Metanephros (tissue), 2 donors: ENCODE results near the genes BARHL1 and RALGDS.

DNA sequence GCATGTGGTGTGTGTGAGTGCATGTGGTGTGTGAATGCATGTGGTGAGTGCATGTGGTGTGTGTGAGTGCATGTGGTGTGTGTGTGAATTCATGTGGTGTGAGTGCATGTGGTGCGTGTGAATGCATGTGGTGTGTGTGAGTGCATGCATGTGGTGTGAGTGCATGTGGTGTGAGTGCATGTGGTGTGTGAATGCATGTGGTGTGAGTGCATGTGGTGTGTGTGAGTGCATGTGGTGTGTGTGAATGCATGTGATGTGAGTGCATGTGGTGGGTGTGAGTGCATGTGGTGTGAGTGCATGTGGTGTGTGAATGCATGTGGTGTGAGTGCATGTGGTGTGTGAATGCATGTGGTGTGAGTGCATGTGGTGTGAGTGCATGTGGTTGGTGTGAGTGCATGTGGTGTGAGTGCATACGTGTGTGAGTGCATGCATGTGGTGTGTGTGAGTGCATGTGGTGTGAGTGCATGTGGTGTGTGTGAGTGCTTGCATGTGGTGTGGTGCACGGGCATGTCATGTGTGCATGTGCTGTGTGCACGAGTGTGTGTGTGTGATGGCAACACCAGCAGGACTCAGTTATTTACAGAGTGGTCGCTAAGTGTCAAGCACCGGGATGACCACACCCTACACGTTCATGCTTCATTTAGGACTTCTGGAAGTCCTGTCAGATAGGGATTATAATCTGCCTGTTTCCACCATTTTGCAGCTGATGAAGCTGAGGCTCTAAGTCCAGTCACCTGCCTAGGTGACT is 23.6 kb upstream of the SETX start:
- RAMPAGE, long total RNA: no peak

GRCh38 chr9:132539047-132539527 is 43.3 kb upstream of the BARHL1 start:
- RAMPAGE, long total RNA: no peak

- RAMPAGE, long total RNA: no peak
These were observed at the start of gene BARHL1 for GRCh38 chr9:132582338-132582766. Gene BARHL1, plus strand, starts transcription at chr9:132582606.

- RAMPAGE, long total RNA: no peak
These were observed 9.1 kb downstream of the GTF3C4 start for GRCh38 chr9:132679289-132679742.

DNA sequence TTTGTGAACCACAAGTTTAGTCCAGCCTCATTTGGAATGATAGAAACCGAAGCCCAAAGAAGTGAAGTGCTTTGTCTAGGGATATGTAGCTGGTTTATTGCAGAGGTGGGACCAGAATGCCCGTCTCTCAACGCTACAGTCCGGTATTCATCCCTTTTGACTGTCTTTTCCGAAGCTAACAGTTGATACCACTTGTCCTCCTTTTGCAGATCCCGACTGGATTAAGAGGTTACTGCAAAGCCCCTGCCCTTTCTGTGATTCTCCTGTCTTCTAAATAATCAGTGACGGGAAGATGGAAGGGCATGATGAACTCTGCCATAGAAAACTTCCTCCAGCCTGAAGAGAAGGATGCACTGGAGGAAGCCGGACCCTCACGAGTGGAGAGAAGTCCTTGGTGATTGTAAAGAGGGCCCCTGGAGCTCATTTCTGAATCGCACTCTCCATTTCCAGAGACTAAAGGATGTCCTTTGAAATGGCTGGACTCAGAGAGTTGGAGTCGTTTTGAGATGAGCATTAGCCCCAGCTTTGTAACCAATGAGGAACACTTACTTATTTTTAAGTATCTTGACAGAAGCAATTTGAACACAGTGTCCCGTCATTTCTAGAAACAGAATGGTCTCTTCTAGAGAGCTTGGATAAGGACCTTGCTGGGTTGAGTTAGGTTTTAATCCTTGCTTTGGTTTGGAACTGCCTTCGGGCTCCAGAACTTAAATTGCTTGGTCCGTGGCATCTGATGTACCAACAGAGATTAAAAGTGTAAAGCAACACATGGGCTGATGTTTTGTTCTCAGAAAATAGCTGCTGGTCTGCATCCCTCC is 18.6 kb downstream of the GTF3C4 start:
- RAMPAGE, long total RNA: no peak

- RAMPAGE, long total RNA: no peak
These were observed 98.7 kb downstream of the GTF3C4 start for GRCh38 chr9:132768903-132769353.

DNA sequence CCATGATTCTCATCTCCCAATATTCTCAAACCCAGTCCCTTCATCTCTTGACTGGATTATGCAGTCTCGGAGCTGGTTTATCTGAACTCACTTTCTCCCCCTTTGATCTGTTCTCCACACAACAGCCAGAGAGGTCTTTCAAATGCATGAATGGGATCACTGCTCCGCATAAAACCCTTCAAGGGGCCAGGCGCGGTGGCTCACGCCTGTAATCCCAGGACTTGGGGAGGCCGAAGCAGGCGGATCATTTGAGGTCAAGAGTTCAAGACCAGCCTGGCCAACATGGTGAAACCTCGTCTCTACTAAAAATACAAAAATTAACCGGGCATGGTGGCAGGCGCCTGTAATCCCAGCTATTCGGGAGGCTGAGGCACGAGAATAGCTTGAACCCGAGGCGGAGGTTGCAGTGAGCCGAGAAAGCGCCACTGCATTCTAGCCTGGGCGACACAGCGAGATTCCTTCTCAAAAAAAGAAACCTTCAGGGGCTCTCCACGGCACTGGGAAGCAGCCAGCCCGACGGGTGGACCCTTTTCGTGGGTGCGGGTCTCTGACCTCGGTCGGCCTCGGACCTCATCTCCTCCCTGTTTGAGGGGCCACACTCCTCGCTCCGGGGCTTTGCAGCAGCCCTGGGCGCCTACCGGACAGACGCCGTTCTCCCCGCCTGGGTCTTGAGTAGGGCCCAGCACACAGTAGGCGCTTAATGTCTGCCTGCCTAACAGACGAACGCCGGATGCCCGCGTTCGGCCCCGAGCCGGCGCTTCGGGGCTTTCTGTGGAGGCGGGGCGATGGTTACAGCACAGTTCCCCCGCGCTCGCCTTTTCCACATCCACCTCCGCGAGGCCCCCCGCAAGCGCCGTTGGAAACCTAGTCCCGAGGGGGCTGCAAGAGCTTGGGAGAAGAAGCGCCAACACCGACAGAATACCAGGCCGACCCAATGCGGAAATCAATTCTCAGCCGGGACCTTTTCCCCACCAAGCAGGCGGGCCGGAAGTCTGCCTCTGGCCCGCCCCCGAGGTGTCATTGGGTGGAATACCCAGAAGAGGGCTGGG is 961 bp upstream of the GTF3C5 start:
- RAMPAGE, long total RNA: no peak

DNA sequence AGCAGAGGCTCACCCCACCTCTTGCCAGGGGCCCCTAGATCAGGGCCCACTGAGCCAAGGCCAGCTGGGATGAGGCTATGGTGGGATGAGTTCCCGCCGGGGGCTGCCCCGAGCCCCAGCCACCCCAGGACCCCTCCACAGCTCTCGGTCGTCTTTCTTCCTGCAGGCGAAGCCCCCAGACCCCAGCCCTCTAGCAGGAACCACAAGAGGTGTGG is 11.8 kb downstream of the RALGDS start:
- RAMPAGE, long total RNA: no peak

- RAMPAGE, long total RNA: no peak
These were observed 883 bp downstream of the RALGDS start for GRCh38 chr9:133119870-133120844.

DNA sequence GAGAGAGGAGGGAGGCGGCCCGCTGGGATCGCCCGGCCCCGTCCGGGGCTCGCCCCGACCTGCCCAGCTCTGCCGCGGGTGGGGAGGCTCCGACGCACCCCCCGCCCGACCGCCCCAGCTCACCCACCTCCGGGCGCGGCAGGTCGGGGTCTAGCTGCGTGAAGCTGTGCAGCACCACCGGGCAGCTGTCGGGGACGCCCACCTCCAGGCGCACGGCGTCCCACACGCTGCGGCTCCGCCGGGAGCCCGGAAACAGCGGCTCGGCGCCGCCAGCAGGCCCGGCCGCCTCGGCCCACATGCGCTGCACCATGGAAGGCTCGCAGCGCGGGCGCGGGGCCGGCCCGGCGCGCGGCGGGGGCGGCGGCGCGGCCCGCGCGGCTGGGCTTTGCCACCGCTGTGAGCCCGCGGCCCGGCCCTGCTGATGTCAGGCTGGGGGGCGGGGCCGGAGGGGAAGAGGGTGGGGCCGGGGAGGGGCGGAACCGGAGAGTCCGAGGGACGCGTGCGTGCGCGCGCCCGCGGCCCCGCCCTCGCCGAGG is at the start of gene RALGDS:
TSS of gene RALGDS (minus strand) at position 396 of the 536 bp plus-strand sequence.
- RAMPAGE, long total RNA: no peak

DNA sequence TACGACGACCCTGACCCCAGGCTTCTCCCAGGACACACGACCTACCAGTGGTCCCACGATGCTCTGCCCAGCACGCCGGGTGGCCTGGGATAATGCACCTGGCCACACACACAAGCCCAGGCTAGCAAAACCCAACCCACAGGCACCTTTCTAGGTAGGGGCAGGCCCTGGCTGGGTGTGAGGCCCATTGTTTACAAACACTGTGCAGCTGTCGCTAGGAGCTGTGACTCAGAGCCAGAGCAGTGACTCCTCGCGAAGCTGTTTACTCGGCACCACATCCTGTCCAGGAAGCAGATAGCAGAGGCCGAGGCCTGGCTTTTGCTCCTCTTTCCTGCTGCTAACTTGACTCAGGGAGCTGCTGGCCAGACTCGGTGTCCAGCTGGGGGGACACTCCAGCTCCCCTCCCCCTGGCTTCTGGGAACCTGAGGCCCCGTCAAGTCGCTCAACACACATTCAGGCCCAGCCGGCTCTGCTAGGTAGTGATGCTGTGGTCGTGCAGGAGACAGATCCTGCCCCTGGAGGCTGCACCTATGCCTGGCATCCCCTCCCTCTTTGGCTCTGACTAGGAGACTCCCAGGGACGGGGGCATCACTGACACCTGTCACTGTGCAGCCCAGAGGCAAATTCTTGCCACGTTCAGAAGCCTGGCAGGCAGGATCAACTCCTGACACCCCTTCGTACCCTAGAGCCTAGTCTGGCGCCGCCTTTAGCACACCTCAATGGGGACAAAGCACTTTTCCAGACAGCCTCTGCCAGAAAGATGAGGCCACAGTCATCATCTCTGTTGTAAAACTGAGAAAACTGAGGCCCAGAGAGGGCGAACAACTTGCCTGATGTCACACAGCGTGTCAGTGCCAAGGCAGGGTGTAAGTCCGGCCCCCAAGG is 12.9 kb upstream of the RALGDS start:
- RAMPAGE, long total RNA: no peak

DNA sequence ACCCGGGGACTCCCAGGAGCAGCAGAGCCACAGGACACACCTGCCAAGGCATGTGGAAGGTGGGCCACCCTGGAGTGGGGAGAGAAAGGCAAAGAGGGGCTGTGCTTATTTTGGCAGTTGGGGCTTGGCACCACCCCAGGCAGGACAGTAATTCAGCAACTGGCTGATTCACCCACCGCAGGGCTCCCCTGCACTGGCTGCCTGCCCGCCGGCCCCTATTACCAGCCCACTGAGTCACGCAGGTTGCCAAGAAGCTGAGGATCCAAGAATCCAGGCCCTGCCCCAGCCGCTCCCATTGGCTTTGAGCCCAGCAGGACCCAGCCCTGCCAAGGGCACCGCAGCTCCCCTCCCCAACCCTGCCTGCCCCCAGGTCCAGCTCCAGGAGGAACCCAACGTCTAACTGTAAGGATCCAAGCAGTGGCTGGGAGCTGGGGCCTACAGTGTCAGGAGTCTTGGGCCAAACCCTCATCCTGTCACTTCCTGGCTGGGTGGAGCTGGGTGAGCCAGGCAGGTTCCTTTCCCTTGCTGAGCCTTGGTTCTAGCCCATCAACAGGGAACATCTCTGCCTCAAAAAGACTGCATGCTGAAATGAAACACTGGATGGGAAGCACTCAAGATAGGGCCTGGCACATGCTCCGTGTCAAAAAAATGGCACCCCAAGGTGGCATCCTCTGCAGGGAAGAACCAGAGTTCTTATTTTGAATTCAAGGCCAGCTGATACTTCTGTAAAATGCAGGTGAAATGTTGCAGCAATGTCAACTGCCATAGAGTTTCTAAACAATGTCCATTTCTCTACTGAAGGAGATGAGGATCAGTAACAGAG is 14.4 kb upstream of the RALGDS start:
- RAMPAGE, long total RNA: no peak

DNA sequence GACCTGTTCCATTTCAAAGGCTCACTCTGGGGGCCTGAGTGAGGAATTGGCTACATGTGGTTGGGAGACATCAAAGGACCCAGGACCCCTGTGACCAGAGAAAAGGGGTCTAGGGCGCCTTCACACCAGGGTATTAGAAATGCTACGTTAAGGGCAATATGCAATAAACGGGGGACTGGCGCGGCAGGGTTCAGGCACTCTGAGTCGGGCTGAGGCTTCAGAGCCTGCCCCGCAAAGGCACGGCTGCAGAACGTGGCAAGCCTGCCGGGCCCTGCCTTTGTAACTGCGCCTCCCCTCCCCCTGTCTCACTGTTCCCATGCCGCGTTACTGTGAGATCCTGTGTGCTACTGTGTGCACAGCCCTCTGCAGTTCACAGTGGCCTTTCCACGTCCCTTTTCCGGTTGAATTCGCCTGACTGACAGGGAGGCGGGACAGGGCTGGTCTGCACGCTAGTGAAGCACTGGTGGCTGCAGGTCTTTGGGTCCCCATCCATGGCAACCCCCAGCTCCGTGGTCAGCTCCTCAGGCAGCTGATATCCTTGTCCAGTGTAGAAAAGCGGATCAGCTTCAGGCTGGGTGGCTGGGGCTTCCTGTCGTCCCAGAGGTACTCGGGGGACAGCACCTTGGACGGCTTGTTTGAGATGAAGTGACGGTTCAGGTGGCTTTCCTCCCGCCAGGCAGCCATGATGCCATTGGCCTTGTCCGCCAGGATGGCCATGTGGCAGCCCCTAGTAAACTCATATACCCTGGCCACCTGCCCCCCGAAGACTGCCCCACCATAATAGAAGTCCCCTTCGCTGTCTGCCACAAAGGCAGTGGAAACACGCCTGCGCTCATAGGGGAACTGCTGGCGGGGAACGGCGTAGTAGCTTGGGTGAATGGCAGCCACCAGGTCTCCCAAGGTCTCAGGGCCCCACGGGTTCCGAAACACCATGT is 10.4 kb downstream of the GBGT1 start:
- RAMPAGE, long total RNA: no peak

DNA sequence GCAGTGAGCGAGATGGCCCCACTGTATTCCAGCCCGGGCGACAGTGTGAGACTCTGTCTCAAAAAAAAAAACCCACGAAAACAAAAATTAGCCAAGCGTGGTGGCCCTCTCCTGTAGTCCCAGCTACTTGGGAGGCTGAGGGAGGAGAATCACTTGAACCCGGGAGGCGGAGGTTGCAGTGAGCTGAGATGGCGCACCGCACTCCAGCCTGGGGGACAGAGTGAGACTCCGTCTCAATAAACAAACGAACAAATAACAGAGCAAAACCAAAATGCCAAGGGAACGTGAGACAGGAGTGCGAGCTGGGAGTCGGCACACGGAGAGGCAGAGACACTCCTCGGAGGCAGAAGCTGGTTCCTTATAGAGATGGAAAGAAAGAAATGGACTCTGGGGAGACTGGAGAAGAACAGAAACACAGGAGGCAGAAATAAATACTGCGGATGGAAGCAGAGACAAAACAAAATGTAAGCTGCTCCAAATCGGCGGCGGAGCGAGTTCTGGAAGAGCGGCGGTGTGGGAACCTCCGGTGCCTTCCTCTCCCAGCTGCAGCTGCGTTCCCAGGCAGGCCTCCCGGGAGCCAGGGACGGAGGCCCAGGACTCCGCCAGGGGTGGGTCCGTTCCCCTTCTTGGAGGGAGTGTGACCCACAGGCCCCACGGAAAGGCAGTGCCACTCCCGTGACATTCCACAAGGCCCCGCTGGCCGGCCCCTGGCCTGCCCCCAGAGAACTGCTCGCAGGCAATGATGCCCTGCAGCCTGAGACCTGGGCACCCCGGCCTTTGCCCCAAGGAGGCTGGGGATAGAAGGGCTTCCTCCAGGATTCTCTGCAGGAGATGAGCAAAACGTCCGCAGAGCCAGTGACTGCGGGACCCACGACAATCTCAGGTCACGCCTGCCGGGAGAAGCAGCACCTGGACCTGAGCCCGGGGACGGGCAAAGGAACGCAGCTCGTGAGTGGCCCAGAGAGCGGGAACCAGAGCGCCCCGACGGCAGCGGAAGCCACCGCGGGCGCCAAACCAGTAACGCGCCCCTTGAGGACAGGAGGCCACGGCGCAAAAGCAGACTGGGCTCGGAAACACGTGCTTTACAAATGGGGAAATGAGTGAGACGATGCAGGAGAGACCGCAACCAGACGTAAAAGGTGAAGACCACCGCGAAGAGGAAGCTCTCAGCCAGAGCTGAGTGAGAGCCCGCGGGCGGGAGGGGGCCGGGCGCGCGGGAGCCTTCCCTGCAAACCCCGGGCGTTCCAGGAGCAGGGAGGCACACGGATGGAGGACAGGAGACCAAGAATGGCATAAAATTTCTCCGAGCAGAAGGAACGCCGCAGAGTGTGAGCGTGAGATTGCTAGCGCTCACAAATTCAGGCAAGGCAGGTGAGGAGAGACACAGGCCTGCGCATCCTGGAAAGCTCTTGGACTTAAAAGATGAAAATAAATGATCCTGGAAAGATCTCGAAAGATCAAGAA is 9.4 kb downstream of the OBP2B start:
- RAMPAGE, long total RNA: no peak

DNA sequence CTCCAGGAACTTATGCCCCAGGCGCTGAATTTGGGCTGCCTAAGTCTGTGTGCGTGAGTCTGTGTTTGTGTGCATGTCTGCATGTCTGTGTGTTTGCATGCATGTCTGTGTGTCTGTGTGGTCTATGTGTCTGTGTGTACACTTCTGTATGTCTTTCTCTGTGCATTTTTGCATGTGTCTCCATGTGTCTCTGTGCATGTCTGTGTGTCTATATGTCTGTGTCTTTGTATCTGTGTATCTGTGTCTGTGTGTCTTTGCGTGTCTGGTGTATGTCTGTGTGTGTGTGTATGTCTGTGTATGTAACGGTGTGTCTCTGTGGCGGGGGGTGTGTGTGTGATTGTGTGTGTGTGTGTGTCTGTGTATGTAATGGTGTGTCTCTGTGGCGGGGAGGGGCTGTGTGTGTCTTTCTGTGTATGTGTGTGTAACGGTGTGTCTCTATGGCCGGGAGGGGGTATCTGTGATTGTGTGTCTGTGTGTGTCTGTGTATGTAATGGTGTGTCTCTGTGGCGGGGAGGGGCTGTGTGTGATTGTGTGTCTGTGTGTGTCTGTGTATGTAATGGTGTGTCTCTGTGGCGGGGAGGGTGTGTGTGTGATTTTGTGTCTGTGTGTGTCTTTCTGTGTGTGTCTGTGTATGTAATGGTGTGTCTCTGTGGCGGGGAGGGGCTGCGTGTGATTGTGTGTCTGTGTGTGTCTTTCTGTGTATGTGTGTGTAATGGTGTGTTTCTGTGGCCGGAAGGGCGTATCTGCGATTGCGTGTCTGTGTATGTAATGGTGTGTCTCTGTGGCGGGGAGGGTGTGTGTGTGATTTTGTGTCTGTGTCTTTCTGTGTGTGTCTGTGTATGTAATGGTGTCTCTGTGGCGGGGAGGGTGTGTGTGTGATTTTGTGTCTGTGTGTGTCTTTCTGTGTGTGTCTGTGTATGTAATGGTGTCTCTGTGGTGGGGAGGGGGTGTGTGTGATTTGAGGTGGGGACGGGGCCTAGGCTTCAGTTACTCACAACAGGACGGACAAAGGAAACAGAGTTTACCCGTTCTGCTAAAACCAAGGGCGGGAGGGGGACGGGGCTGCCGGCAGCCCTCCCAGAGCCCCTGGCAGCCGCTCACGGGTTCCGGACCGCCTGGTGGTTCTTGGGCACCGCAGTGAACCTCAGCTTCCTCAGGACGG is 45.9 kb upstream of the OBP2B start:
- RAMPAGE, long total RNA: no peak

- RAMPAGE, long total RNA: no peak
These were observed 62.9 kb downstream of the SURF6 start for GRCh38 chr9:133272901-133273725.

- RAMPAGE, long total RNA: no peak
These were observed 6.6 kb downstream of the SURF2 start for GRCh38 chr9:133362674-133363564.

- RAMPAGE, long total RNA: no peak
These were observed 47.6 kb downstream of the DBH start for GRCh38 chr9:133683406-133684520.

DNA sequence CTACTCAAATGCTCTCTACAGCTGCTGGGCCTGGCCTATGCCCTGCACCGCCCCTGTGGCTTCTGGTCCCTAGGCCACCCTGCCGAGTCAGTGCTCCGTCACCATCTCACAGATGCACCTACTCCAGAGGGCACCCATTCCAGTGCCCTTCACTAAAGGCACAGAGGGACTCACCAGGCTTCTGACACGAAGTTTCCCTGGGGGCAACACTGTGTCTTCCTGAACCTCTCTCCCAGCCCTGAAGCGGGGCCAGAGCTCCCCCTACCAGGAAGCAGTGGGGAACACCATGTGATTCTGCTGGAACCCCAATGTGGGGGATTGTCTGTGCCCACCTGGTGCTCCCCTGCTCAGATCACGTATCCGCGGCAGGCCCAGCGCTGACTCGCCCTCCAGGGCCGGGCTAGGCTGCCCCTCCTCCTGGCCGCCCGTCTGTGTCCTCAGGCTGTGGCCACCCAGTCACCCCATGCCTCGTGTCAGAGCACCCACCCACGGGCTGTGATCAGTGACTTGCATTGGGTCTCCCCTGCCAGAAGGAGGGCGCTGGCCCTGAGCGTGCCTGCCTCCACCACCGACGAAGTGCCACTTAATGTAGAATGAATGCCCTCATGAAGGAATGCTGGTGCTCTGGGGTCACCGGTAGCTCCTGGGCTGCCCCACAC is 22.3 kb downstream of the SARDH start:
- RAMPAGE, long total RNA: no peak

DNA sequence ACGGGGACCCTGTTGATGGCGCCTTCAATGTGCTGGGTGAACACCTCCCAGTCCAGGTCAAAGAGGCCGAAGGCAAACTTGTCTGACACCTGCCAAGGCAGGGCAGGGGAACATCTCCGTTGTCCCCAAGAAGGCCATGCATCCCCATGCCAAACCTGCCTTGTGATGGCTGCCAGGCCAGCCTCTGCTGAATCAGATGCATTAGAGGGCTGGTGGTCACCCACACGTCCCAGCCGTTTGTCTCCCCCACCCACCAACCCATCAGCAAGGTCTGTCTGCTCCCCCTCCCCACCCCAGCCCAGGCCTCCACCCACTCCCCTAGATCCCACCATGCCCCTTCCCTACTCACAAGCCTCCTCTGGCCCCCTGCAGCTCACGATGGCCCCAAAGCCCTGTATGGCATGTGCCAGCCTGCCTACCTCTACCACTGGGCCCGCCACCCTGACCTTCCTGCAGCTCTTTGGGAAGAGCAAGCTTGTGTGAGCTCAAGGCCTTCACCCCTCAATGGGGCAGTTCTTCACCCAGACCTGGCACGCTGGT is 20.7 kb downstream of the SARDH start:
- RAMPAGE, long total RNA: no peak